ENCODE measurements around a stretch of chr11.

DNA sequence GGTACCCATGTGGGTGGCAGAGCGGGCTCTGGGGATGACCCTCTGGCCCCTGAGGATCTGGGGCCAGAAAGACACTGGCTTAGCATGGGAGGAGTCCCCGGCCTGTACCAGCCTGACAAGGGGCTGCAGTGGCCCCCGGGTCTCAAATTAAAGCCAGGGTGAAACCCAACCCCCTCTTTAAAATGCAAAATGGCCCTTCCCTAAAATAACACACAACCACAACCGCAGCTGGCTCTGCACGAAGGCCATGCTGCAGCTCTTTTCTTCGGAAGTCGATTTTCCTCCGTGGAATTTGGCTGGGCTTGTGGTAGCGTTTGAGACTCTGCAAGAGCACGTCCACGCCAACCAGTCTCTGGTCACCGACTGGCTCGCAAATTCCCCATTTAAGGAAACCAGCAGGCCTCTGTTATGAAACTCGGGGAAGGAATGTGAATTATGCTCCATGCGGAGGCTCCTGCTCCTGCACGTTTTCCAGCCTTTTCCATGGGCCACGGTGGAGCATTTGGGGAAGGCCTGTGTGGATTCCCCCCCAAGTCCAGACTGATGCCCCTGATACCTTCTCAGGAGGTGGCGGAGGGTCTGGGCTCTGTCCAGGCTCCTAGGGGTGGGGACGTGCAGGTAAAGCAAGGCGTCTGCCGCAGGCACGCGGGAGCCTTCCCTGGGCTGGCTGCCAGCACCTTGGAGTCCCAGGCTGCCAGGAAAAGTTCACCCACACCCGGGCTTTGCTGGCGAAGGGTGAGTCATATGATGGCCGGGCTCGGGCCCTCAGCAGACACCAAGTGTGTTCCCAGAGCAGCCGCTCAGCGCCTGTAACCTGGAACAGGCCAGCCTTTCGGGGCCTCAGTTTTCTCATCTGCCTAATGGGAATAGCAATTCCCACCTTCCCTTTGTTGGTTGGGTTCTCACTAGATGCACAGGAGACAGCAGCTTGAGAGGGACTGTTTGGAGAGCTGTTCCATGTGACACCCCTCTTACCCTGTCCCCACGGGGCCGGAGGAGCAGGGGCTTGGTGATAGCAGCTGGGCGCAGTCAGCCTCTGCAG lies 41.9 kb downstream of the LRP5 start:
- CAGE, long polyA plus RNA = no peak
- RRBS = 20% methylated on average over 1 of the region's 33 CpGs

DNA sequence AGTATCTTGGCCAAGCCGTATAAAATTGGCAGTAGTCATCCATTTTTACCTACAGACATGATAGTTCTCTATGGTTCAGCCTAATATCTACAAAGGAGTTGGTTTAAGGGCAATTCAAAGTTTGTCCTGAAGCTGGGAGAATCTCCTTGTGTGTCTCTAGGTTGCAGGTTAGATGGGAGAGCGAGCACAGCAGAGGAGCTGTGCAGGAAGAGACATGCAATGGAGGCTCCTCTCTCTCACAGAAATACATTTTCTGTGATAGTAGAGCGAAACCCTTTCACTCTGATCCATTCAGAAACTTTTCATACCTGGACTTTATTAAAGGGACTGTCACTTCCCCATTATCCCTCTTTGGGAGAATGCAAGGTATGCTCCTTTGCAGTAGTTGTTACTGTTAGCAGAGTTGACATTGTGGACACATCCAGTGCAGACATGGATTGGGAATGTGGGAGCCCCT lies 91.6 kb downstream of the PPP6R3 start:
- CAGE, long polyA plus RNA = no peak
- RRBS = no CpG with 5 or more reads among the region's 3 CpGs

DNA sequence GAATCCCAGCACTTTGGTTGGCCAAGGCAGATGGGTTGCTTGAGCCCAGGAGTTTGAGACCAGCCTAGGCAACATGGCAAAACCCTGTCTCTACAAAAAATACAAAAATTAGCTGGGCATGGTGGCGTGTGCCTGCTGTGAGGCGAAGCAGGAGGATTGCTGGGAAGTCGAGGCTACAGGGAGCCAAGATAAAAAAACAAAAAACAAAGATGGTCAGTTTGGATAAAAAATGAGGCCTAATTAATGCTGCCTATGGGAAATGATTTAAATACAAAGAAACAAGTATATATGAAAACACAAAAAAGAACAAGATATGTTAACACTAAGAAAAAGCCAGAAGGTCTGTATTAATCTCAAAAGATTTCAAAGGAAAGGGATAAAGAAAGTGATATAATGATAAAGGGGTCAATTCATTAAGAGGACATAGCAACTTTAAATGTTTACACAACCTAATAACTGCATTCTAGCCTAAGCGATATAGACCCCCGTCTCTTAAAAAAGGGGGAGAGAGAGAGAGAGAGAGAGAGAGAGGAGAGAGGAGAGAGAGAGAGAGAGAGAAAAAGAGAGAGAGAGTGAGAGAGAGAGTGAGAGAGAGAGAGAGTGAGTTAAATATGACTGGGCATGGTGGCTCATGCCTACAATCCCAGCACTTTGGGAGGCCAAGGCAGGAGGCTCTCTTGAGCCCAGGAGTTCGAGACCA lies 90.4 kb upstream of the GAL start:
- CAGE, long polyA plus RNA = no peak
- RRBS = no CpG with 5 or more reads among the region's 6 CpGs

DNA sequence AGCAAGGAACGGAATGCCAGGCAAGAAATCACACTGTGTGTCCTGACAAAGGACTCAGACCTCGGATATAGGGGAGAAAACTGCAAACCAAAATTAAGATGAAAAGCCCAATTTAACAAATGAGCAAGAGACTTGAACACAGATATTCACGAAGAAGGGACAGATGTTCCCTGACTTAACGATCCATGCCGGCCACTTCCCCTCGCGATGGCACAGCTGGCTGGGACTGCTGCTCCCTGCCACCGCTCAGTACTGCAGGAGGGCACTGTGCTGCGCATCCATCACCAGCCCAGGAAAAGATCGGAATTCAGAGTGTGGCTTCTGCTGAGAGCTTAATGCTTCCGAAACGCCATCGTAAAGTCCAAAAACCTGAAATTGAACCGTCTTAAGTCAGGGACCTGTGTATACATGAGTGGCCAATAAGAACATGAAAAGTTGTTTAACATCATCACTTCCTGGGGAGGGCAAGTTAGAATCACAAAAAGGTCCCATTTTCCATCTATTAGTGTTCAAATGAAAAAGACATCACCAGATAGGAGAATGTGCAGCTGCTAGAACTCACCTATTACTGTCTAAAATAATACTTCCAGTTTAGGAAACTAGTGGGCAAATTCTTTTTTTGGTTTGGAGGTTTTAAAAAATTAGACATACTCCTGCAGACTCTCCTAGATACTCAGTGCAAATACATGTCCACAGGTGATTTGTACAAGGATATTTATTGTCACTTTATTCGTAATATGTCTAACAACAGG lies 67.6 kb upstream of the GAL start:
- CAGE, long polyA plus RNA = no peak
- RRBS = no CpG with 5 or more reads among the region's 15 CpGs

GRCh38 chr11:68807404-68807748 lies 34.3 kb downstream of the CPT1A start:
- CAGE, long polyA plus RNA = no peak
- RRBS = over 99% methylated on average over 3 of the region's 16 CpGs

DNA sequence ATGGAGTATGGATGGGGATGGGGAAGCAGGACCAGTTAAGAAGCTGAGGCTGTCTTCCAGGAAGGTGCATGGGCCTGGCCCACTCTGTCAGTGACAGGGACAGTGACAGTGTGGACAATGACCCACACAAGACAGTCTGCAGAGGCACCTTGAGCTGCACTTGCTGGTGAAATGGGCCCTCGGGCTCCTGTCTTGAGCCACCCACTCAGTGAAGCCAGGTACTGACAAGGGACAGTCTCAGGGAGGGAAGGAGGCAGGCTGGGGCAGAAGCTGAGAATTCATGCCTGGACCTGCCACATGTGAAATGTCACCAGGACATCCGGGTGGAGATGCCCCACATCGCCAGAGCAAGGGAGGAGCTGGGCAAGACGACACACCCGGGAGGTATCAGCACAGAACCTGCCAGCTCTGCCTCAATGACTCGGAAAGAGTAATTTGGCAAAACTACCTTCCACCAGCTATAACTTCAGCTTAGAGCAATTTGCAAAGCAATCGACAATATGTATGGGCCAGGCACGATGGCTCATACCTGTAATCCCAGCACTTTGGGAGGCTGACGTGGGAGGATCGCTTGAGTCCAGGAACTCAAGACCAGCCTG lies 23.5 kb downstream of the CPT1A start:
- CAGE, long polyA plus RNA = no peak
- RRBS = 4% methylated on average over 2 of the region's 10 CpGs

- CAGE, long polyA plus RNA = no peak
- RRBS = 67% methylated on average over 1 of the region's 18 CpGs
Measured at GRCh38 chr11:68837841-68838925, 3.5 kb downstream of the CPT1A start.

DNA sequence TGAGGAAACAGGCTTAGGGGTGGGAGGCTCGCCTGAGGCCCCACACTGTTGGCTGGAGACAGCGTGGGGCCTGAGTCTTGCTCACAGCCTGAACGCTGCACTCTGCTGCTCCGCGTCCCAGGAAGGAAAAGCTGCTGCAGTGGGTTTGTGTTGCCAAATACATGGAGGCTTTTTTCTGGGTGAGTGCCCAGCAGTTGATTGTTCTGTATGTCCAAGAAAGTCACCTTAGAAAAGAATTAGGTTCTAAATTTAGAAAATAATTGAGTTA lies 24.9 kb downstream of the IGHMBP2 start:
- CAGE, long polyA plus RNA = no peak
- RRBS = no CpG with 5 or more reads among the region's 5 CpGs

- CAGE, long polyA plus RNA = no peak
- RRBS = no CpG with 5 or more reads among the region's 6 CpGs
Measured at GRCh38 chr11:69210173-69210650, 54.5 kb downstream of the SMIM38 start.

GRCh38 chr11:69280843-69281438 lies 13.0 kb upstream of the MYEOV start:
- CAGE, long polyA plus RNA = no peak
- RRBS = no CpG with 5 or more reads among the region's 6 CpGs

DNA sequence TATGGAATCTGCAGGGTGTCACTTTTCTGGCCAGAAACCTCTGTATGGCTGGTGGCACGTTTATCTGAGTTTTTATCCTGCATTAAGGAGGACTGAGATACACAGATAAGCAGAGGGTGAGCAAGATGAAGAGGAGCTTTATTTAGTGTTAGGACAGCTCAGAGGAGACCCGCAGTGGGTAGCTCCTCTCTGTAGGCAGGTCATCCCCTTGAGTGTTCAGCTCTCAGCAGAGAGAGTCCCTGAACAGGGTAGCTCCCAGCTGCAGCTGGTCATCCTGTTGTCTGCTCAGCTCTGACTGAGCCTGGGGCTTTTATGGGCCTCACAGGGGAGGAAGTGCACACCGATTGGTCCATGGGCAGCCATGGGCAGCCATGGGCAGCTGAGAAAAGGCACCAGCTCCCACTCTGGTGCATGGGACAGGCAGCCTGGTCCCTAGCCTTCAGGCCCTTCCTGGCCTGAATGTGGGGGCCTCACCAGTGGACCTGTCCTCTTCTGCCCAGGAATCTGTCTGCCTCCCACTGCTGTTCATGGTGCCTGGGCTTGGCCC lies 54.5 kb downstream of the MYEOV start:
- CAGE, long polyA plus RNA = no peak
- RRBS = no CpG with 5 or more reads among the region's 3 CpGs

GRCh38 chr11:69352491-69353299 lies 58.7 kb downstream of the MYEOV start:
- CAGE, long polyA plus RNA = no peak
- RRBS = no CpG with 5 or more reads among the region's 2 CpGs

DNA sequence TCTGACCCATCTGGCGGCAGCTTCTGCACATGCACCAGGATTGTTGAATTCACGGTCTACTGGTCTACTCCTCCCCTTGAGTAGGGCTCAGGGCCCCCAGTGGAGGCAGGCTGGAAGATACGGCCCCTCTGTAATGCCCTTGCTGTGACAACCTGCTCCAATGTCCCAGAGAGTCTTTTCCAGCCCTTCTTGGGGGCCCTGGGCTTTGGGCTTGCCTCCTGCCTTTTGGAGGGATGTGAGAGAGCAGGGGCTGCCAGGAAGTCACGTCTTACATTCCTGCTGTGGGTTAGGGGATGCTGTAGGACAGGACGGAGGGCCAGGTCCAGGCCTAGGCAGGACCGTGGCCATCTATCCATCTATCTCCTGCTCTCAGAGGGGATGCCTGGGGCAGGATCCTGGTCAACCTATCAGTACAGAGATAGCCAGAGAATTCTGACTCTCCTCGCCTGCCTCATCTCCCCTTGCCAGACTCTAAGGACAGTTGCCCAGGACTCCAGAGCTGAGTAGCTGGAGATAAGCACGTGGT lies 70.9 kb upstream of the CCND1 start:
- CAGE, long polyA plus RNA = no peak
- RRBS = no CpG with 5 or more reads among the region's 8 CpGs

DNA sequence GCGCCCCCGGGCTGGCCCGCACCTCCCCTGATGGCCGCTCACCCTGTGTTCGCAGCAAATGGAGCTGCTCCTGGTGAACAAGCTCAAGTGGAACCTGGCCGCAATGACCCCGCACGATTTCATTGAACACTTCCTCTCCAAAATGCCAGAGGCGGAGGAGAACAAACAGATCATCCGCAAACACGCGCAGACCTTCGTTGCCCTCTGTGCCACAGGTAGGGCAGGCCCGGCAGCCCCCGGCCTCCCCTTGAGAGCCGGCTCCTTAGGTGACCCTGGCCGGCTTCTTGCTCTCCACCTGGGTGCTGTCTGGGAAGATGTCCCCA lies 2.8 kb downstream of the CCND1 start:
- CAGE, long polyA plus RNA = no peak
- RRBS = no CpG with 5 or more reads among the region's 17 CpGs

GRCh38 chr11:69644100-69644687 lies 3.2 kb downstream of the CCND1 start:
- CAGE, long polyA plus RNA = no peak
- RRBS = no CpG with 5 or more reads among the region's 20 CpGs

DNA sequence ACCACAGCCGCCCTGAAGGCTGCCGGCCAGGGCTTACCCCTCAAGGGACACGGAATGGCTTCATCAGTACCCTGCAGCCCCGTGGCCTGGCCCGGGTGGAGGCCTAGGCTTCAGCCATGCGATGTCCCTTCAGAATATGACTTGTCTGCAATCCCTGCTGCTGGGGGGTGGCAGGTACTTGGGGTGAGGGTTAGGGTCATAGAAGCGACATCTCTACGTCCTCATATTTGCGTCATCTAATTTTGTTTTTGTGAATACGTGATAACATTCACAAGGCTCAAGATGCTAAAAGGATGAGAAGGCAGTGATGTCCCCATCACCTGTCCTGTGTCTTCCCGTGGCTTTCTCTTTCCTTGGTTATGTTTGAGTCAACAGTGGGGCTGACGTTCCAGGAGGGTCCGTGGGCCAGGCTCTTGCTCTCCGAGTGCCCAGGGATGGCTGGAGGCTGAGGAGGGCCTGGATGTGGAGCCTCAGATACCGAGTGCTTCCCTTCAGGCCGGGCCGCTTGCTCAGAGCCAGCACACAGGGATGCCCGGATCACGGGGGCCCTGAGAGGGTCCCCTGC lies 6.5 kb downstream of the CCND1 start:
- CAGE, long polyA plus RNA = no peak
- RRBS = 95% methylated on average over 5 of the region's 19 CpGs

- CAGE, long polyA plus RNA = no peak
- RRBS = 98% methylated on average over 4 of the region's 19 CpGs
Measured at GRCh38 chr11:69648852-69649295, 7.9 kb downstream of the CCND1 start.

DNA sequence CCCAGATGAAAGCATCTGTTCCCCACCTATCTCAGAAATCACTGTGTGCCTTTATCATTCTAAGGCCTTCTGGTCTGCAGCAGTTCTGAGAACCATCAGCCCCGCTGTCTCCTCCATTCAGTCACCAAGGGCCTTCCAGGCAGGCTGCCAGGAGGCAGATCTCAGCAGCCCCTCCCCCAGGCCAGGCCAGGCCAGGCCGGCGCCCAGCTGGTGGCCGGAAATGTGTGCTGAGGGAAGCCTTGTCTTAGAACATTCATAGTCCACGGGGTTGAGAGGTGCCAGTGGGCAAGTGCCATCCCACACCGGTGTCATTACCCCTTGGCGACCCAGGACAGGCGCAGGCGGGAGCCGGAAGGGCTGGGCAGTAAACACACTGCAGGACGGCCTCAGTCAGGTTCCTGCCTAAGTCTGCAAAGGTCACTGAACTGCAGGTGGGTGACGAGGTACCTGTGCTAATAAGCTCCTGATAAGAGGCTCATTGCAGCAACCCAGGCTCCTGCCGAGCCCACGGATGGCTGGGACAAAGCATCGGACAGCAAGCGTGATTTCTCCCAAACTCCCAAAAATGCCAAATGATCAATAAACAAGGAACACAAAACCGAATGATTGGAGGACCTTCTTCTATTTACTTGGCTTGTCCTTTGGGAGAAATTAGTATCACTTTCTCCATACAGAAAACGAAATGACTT lies 3.1 kb downstream of the FGF19 start:
- CAGE, long polyA plus RNA = no peak
- RRBS = 76% methylated on average over 6 of the region's 18 CpGs

- CAGE, long polyA plus RNA = no peak
- RRBS = no CpG with 5 or more reads among the region's 19 CpGs
Measured at GRCh38 chr11:69970128-69970819, 107.8 kb upstream of the ANO1 start.

DNA sequence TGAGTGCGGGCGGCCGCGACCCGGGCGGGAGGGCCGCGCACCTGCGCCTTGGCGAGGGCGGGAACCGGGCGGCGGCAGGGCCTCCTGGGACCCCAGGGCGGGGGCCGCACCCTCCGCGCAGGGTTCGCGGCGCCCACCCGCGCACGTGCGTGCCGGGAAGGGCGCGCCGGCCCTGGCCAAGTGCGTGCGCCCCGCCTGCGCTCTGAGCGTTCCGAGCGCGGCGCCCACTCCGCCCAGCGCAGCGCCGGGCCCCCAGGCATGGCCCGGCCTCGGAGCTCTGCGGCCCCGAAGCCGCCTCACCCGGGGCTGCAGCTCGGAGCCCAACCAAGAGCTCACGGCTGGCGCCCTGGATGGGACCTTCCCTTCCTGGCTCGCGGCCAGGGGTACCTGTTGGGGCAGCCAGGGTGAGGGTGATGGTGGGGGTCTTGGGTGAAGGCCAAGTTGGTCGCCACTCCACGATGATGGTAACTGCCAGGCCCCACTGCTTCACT lies 644 bp downstream of the ANO1 start:
- CAGE, long polyA plus RNA = no peak
- RRBS = 2% methylated on average over 42 of the region's 55 CpGs

All from mammary epithelial cell (primary cell).